Pulmonary artery (tissue), 1 donor: ENCODE data around the genes PPP1R3E, CMTM5, ZFHX2 and THTPA.

DNA sequence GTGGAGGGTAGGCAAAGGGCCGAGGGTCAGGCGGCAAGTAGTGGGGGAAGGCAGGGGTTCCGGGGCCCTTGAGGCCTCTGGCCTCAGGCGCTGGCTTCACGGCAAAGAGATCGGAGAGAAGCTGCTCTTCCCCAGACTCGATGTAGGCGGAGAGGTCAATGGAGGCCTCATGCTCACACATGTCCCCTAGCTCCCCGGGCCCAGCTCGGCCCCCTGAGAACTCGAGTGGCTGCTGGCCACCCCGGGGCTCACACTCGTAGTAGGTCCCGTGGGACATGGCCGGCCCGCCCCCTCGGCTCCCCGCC lies 288 bp downstream of the CEBPE start:
- PRO-cap = no peak

DNA sequence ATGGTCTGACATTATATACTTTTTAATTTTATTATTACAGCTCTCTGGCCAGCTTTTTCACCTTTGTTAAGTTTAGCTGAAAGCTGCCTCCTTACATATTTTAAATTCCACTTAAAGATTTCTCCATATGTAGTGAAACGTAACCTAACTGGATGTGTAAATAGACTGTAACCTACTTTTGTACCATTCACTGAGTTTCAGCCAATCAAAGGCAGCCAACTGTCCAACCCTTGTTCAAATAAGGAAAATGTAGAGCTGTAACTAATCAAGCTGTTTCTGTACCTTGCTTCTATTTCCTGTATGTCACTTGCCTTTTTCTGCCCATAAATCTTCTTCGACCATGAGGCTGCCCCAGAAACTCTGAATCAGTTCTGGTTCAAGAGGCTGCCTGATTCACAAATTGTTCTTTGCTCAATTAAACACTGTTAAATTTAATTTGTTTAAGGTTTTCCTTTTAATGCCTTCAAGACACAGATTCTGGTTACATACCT lies 6.3 kb downstream of the SLC7A8 start:
- PRO-cap = no peak

DNA sequence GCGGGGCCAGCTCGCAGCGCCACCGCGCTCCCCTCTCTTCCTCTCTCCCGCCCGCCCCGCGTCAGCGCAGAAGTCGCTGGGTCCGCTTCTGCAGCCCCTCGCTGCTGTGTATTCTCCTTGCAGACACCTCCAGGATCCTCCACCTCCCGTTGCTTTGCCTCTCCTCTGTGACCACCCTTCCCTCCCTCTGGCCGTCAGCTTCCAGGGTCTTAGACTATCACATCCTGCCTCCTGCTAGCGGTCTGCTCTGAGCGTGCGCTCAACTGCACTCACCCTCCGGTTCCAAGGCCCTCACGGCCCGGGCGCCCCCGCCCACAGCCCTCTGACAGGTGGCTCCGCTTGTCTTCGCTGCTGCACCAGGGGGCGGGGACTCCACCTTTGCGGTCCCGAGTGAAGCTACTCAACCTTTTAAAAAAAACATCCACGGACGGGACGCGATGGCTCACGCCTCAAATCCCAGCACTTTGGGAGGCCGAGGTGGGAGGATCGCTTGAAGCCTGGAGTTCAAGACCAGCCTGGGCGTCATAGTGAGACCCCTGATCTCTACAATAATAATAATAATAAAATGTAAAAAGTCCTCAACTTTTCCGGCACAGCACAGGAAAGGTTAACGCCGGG lies at the start of gene PPP1R3E:
PPP1R3E (minus strand) TSS at position 267 of the 618 bp plus-strand sequence.
- PRO-cap = bidirectional peak, plus-strand start at position 420 of the sequence, minus-strand start at position 189 of the sequence

GRCh38 chr14:23305830-23306161 lies 837 bp upstream of the BCL2L2 start:
- PRO-cap = no peak

DNA sequence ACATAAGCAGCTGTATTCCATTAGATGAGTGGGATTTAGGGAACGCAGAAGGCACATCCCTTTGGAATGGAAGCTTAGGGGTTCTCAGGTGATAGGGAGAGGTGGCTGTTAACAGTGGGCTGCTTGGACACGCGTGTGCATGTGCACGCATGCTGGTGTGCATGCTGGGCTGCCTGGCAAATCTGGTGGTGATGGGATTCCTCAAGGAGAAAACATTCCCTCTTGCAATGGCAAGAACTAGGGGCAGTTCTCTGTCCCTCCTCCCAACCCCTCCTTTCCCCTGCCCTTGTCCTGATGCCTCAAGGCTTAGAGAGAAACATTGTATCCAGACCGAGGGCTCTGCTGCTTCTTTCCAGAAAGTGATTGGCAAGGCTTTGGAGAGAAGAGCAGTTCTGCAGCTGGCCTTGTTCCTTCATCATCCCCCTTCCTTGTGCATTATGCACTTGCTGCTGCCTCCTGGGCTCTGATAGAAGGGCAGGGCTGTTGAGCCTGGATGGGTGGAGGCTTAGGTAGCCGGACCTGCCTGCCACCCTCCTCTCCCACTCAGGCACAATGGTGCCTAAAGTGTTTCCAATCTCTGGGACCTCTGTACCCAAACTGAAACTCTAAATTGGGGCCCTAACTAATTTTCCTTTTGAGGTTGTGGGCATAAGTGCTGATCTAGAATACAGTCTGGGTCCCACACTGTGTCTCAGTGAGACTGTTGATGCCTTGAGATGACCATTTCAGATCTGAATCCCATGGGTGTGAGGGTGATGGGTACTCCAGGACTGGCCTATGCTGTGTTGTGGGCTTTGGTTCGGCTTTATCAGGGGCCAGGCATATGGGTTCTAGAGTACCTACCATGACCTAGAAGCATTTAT lies 2.9 kb downstream of the BCL2L2 start:
- PRO-cap = no peak

DNA sequence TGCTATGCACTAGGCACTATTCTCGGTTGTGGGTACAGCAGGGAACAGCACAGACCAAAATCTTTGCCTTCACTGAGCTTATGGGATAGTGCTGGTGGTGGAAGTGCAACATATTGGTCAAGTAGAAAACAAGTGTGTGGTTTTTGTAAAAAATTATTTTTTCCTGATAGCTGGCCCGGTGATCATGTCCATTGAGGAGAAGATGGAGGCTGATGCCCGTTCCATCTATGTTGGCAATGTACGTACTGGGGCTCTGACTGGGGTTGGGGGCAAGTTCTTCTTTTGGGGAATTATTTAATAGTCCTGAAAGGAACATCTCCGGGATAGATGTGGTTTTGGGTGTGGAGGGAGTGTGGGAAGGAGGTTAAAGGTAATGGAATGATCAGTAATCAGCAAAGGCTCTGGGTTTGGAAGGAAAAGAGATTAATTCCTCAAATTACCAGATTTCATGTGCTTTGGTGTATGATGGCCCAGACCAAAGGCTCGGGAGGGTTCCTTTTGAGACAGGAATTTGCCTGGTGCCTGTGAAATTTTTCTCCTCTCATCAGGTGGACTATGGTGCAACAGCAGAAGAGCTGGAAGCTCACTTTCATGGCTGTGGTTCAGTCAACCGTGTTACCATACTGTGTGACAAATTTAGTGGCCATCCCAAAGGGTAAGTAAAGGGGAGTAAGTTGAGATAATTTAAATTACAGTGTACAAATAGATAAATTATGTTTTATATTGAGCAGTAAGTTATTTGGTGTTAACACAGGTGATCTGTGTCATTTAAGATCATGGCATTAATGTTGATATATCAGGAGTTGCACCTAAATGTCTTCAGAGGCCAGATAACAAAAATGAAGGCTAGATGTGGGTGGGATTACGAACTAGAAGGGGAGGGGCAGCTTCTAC lies 1.8 kb downstream of the PABPN1 start:
- PRO-cap = no peak

- PRO-cap = no peak
These were observed 4.5 kb downstream of the PABPN1 start for GRCh38 chr14:23325692-23326132.

DNA sequence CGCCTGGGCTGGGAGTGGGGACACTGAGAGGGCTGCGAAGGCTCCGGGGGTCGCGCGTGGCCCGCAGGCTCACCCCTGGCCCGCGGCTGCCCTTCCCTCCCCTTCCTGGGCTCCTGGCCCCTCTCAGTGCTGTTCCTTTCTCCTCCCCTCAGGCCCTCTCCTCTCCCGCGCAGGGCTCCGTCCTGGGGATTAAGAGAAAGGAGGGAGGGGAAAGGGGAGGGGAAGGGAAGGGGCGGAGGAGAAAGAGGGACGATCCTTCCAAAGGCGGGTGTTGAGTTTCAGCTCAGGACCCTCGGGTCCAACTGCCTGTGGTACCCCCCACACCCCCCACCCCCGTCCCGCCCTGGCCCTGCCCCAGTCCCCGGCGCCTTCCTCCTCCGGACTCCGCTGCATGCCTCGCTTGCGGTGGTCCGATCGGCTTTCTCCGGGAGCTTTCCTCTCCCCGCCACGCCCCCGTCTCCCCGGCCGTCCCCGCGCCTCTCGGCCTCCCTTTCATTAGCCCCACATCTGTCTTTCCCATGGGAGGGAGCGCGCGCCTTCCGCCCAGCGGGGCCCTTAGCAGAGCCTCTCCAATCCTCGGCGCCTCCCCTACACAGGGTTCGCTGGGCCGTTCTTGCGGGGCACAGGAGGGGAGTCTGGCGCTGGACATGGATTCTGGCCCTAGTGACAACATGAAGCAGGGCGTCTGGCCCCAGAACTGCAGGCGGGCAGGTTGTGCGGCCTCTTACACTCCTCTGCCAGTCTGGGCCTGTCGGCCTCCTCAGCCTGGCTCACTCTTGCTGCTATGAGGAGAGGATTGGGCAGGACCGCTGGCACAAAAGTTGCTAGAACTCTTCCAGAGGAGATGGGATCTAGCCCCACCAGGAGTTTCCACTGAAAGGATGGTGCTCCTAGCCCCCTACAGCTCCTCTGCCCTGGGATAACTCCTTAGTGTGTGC lies 1.4 kb upstream of the EFS start:
- PRO-cap = bidirectional peak, plus-strand start at position 218 of the sequence, minus-strand start at position 164 of the sequence; bidirectional peak, plus-strand start at position 512 of the sequence, minus-strand start at position 386 of the sequence

DNA sequence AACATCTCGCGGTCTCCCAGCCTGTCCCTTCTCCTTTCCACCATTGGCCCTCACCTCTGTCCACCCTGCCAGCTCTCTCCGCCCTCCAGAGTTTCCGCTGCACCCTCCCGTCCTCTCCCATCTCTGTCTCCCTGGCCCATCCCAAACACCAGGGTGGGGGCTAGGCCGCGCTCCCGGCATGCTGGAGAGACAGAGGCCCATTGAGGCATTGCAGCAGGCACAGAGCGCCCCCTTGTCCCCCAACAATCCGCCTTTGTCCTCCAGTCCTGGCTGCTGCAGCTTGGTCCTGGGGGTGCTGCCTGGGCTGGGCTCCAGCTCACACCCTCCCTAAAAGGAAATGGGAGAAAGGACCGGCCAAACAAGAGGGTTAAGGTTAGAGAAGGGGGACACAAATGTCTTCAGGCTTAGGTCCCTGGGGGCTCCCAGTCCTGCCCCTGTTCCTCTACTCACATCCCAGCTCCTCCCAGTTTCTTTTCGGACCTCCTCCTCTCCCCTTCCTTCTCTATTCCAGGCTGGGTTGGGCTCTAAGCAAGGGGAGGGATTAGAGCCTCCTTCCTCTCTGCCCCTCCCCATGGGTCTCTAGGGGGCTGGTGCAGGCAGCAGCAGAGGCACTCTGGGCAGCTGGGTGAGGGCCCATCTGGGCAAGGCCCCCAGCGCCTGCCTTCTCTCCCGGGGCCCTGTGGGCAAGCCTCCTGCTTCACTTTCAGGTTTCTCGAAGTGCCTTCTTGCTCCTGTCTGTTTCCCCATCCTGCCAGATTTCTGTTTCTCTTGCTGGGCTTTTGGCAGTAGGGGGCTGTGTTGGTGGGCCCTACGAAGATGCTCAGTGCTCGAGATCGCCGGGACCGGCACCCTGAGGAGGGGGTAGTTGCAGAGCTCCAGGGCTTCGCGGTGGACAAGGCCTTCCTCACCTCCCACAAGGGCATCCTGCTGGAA lies at the start of gene CMTM5:
CMTM5 (plus strand) TSS at position 611 of the 933 bp plus-strand sequence.
- PRO-cap = no peak

- PRO-cap = no peak
These were observed 3.8 kb downstream of the CMTM5 start for GRCh38 chr14:23380578-23381131.

- PRO-cap = no peak
These were observed 27.6 kb downstream of the ZFHX2 start for GRCh38 chr14:23523798-23524434.

DNA sequence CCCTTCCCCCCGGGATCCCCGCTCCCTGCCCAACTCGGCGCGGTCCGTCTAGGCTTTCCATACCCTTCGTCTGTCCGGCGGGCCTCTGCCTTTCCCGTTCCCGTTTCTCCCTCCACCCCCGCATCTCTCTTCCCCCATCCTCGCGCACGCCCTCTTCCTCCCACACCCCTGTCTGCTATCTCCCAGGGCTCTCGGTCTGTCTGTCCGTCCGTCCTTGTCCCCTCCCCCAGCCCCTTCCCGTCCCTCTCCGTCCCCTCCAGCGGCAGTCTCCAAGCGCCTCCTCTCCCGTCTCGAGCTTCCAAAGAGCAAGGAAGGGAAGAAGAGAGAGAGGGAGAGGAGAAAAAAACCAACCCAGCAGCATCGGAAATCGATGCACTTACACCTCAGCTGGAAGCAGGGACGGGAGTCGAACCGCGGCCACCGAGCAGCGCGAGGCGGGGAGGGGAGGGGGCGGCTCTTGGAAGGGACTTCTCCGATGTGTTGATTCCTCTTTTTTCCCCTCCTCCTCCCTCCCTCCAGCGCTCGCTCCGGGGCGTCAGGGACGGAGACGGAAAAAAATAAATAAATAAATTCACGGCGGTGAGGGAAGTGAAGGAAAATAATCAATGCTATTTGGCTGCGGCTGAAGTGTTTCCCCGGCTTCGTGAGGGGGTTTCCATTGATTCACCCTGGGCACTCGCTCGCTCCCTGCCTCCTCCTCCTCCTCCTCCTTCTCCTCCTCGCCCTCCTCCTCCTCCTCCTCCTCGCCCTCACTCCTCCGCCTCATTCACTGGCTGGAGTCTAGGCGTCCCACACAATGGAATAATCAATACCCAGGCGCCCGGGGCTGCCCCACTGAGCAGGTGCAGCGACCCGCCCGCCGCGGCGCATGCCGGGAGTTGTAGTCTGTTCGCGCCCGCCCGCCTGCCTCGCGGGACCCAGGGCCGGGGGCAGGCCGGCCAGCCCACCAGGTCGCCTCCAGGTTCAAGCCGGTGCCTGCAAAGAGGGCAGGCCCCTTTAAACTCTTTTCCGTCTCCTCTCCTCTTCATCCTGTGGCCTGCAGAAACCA lies at the start of gene ZFHX2:
ZFHX2 (minus strand) TSS at position 803 of the 1,048 bp plus-strand sequence.
- PRO-cap = unidirectional peak, minus-strand start at position 108 of the sequence

DNA sequence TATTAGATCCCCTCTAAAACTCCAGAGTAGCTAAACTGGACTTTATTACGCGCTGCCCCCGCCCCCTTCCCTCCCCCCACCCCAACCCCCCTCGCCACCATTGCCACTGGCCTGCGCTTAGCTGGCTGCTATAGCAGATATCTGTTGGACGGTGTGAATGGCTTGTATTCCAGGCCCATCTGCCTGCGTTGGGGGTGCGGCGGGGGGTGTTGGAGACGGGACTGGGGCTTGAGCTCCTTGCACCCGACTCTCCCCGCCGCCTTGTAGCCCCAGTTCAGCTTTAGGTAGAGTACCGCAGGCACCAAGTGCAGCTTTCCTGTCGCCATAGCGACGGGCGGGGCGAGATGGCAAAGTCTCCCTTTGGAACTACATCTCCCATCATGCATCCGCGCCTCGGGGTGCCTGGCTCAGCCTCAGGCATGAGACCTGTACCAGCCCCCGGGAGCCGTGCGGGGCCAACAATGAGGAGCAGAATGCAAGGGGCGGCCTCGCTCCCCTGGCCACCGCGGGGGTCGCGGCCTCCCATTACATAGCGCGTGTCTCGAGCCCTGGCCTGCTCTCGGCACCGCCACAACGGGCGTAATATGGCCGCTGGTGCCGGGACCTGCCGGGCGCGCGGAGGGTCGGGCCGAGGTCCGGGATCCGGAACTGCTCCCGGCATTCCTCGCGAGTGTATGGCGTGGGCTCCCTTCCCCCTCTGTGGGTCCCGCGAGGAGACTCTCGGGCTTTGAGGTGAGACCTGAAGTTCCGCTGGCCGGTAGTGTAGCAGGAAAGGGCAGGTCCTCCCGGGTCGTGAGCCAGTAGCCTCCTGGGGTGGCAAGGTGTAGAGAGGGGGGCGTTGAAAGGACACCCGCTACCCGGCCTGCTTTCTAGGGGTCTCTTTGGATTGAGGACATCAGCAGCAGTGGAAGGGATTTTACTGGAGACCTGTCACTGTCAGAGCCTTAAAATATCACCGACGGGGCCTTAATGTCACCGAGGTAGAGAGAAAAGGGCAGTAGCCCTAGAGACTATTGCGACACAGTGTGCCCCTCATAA lies at the start of gene THTPA:
THTPA (plus strand) TSS at position 660 of the 1,038 bp plus-strand sequence.
- PRO-cap = bidirectional peak, plus-strand start at position 712 of the sequence, minus-strand start at position 635 of the sequence

- PRO-cap = bidirectional peak, plus-strand start at chr14:24036391, minus-strand start at chr14:24036281
These were observed 15.4 kb upstream of the CARMIL3 start for GRCh38 chr14:24036089-24037165.

- PRO-cap = no peak
These were observed 3.7 kb upstream of the CPNE6 start for GRCh38 chr14:24067504-24068181.

DNA sequence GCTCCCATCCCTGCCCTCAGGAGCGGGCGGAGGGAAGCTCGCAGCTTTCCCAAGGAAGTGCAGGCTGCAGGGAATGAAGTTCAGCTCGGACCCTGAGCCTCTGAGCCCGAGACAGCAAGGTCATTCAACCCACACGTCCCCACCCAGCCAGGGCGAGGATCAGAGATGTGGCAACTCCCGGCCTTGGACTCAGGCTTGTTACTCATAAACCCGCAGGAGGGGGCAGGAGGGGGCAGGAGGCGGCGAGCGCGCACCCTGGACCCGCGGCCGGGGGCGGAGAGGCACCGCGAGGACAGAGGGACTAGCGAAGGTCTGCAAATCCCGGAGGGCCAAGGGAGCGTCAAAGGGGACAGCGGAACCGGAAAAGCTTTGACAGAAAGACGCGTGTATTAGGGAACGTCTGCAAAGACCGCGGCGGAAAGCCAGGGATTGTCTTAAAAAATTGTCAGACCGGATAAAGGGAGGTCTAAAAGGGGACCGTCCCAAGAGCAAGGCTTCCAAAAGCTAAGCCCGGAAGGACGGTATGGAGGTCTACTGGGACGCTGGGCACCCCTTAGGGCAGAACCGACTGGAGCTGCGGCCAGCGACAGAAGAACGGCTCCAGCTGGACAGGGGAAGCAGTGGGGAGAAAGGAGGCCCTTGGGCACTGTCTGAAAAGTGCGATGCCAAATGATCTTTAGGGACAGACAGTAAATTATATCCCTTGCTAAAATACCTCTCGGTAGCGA lies 593 bp upstream of the DCAF11 start:
- PRO-cap = bidirectional peak, plus-strand start at position 225 of the sequence, minus-strand start at position 179 of the sequence; bidirectional peak, plus-strand start at position 405 of the sequence, minus-strand start at position 371 of the sequence

GRCh38 chr14:24130867-24131739 lies 644 bp downstream of the FITM1 start:
- PRO-cap = no peak

GRCh38 chr14:24145321-24145767 lies 1.1 kb downstream of the PSME2 start:
- PRO-cap = no peak

DNA sequence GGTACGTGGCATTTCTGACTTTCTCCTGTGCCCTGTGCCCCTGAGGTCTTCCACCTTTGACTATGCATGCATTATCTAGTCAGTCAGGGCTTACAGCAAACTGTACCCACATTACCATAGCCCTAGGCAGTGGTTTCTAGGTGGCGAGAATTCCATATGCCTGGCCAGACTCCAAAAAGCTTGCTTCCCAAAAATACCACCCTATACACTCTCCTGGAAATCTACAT lies 3.0 kb downstream of the IRF9 start:
- PRO-cap = no peak

- PRO-cap = no peak
These were observed 842 bp upstream of the TM9SF1 start for GRCh38 chr14:24196144-24196422.